SK-MEL-5 (cell line): Measurements from ENCODE around the genes OR1L8, OR1L4 and RABGAP1.

RAMPAGE:
- cytosol, long total RNA: no peak
- long total RNA: no peak
- nucleus, long total RNA: no peak
Observed at GRCh38 chr9:121743998-121745042, 92.9 kb downstream of the DAB2IP start.

DNA sequence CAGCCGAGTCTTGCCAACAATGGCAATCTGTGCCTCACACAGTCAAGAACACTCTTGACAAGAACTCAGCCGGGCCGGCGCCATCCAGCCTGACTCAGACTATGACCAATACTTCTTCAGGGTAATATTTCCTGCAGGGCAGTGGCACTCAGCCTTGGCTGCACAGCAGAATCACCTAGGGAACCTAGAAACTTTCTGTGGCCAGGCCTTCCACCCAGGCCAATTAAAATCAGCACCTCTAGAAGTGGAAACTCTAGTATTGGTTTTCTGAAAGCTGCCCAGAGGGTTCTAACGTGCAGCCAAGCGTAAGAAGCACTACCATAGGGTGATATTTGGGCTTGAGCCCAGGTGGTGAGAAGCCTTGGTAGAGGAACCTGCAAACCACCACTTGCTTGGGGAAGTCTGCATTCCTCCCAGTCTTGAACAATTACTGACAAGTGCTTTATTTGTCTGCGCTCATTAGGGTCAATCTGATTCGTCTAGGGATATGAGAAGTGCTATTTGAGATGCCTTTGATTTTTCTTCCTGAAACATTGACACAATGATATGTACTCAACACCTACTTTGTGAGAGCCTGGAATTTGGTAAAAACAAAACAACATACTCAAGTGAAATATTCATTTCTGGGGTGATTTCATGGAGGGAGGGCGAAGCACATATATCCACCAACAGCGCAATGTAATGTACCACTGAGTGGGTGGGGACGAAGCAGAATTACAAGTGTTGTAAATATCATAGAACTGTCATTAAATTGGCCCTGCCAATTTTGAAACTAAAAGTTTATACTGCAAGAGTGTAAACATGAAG lies 120.4 kb downstream of the TTLL11 start:
RAMPAGE:
- cytosol, long total RNA: no peak
- long total RNA: no peak
- nucleus, long total RNA: no peak

RAMPAGE:
- cytosol, long total RNA: no peak
- long total RNA: no peak
- nucleus, long total RNA: no peak
Observed at GRCh38 chr9:121989165-121989837, 103.8 kb downstream of the TTLL11 start.

DNA sequence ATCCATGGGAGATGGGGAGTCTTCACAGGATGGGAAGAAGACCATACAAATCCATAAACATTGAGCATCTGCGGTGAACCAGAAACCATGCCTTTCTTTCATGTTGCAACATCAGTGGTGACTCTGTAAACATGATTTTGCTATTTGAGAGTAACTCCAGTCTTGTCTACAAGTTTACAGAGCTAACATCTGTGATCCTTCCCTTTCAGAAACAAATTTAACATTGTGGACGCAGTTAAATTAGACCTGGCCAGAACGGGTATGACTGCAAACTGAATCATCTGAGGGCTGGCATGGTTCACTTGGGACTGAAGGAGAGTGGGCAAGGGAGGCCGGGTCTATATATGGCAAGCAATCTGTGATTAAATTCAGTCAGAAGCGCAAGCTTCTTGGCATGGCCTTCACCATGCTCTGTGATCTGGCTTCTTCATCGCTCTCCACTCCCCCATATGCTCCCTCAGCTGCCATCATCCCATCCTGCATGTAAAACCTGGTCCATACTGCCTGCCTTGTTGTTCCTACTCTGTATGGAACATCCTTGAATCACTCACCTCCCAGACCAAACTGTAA lies 5.3 kb downstream of the TTLL11 start:
RAMPAGE:
- cytosol, long total RNA: no peak
- long total RNA: no peak
- nucleus, long total RNA: no peak

DNA sequence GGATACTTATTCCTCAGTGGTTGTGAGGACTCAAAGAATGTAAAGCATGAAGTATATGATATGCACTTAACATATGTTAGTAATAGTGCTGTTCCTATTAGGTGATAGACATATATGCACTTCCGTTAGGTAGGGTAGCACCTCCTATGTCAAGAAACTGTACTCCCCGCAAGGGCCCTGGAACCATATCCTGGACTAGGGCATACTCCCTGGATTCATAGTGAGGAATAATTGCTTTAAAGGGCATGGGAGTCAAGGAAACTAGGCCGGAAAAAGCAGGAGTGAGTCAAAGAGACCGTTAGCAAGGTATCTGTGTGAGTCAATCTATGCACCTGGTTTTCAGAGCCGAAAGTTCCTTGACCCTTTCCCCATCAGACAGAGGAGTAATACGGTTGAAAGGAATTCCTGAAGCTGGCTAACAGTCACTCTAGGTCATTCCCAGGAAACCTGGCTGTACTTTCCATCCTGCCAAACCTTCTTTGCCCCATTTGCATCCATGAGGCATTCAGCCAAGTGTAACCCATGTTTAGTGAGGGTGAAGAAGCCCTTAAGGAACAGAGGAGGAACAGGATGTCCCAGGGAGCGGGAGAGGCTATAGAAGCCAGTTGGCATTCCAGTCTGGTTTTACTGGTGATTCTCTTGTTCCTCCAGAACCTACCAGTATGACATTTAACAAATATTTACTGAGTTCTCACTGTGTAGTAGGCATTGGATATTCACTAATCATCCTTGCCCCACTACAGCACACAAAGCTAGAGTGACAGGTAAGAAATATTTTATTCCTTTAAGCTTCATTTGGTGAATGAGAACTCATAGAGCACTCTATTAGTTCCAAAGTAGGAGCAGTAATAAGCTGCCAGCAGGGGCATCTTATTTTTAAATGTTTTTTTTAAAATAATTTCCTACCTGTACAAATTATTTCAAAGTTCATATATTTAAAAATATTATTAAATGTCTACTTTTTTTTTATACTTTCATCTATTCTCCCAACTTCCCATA lies 16.1 kb downstream of the RBM18 start:
RAMPAGE:
- cytosol, long total RNA: no peak
- long total RNA: no peak
- nucleus, long total RNA: no peak

RAMPAGE:
- cytosol, long total RNA: no peak
- long total RNA: no peak
- nucleus, long total RNA: no peak
Observed at GRCh38 chr9:122306914-122307231, 42.2 kb downstream of the MRRF start.

GRCh38 chr9:122389765-122390469 lies 19.1 kb downstream of the PTGS1 start:
RAMPAGE:
- cytosol, long total RNA: no peak
- long total RNA: no peak
- nucleus, long total RNA: no peak

DNA sequence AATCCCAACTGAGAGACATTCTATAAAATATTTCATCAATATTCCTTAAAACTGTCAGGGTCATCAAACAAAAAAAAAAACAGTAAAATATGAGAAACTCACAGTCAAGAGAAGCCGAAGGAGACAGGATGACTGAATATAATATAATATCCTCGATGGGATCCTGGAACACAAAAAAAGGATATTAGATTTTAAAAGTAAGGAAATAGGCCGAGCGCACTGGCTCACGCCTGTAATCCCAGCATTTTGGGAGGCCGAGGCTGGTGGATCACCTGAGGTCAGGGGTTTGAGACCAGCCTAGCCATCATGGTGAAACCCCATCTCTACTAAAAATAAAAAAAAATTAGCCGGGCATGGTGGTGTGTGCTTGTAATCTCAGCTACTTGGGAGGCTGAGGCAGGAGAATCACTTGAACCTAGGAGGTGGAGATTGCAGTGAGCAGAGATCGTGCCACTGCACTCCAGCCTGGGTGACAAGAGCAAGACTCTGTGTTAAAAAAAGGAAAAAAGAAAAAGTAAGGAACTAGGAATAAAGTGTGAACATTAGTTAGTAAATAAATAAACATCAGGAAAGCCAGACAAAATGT lies at the start of gene OR1L8:
TSS of gene OR1L8 (minus strand) at position 166 of the 586 bp plus-strand sequence.
RAMPAGE:
- cytosol, long total RNA: no peak
- long total RNA: no peak
- nucleus, long total RNA: no peak

GRCh38 chr9:122723676-122724100 lies at the start of gene OR1L4:
Gene OR1L4 (plus strand): TSS chr9:122723990.
RAMPAGE:
- cytosol, long total RNA: no peak
- long total RNA: no peak
- nucleus, long total RNA: no peak

RAMPAGE:
- cytosol, long total RNA: no peak
- long total RNA: no peak
- nucleus, long total RNA: no peak
Observed at GRCh38 chr9:122903396-122903694, 1.8 kb downstream of the RC3H2 start.

RAMPAGE:
- cytosol, long total RNA: no peak
- long total RNA: no peak
- nucleus, long total RNA: no peak
Observed at GRCh38 chr9:122910920-122911436, 2.1 kb downstream of the ZBTB6 start.

DNA sequence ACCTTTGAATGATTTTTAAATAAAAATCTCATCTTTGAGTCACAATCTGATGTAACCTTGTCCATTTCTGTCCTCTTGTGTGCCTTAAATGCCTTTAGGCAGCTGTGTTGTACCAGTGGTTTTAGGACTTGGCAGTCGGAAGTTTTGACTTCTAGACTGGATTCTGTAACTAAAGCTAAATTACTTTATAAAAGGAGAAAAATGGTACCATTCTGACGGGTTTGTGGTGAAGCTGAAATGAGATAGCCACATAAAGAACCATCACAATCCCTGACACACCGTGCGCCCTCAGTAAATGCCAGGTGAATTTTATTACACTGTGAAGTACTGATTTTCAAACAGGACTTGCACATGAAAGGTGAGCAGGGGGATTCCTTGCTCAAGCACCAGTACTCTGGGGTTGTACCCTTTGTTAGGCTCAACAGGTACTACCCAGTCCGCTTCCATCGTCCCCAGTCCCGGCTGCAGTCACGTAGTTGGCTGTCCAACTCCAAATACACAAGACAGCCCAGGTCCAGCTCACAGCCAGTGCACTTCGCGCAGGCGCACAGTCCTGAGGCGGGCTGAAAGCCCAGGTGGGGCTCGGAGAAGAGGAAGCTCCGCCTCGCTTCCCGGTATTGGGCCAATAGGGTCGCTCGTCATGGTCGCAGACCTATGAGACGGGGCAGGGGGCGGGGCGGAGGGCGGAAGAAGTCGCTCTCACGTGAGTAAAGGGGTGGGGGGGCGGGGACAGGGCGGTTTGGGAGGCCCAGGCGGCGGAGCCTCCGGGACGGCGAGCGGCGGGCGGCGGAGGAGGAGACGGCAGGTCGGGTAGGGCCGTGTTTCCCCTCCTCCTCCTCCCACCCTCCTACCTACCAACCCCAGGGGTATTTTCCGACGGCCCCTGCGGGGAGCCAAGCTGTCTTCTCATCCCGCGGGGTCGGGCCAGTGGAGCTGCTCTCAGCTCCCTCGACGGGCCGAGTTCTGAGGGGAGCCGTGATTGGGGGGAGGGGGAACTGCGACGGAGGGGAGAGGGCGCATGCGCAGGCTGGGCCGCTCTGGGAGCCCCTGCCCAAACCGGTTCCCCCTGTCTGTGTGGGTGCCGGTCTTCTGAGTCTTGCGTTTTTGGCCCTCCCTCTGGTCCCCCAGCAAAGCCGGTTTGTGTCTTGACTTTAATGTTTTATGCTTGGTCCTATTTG lies at the start of gene RABGAP1:
TSS of gene RABGAP1 (plus strand) at position 737 of the 1,178 bp plus-strand sequence.
RAMPAGE:
- cytosol, long total RNA: start-site peak on the plus strand centred at position 746 of the sequence, 67 bp wide, 77 and 73 reads in 2 replicates
- long total RNA: start-site peak on the plus strand centred at position 740 of the sequence, 37 bp wide, 81 and 40 reads in 2 replicates
- nucleus, long total RNA: no peak

DNA sequence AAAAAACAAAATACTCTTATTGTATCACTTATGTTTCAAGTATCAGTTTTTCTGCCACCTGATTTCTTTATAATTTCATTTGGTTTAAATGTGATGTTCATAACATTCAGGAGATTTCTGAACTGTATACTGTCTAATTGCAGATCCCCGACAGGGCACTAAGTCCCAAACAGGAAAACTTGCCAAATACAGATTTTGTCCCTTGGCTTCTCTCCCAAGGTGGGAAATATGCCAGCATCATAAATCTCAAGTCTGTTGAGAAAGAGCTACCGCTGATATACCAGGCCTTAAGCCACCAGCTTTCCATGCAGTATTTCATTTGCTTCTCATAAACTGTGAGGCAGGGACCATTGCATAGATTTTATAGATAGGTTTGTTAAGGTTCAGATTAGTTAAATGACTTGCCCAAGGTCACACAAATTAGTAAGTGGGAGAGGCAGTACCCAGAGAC lies 16.1 kb downstream of the GPR21 start:
RAMPAGE:
- cytosol, long total RNA: no peak
- long total RNA: no peak
- nucleus, long total RNA: no peak

DNA sequence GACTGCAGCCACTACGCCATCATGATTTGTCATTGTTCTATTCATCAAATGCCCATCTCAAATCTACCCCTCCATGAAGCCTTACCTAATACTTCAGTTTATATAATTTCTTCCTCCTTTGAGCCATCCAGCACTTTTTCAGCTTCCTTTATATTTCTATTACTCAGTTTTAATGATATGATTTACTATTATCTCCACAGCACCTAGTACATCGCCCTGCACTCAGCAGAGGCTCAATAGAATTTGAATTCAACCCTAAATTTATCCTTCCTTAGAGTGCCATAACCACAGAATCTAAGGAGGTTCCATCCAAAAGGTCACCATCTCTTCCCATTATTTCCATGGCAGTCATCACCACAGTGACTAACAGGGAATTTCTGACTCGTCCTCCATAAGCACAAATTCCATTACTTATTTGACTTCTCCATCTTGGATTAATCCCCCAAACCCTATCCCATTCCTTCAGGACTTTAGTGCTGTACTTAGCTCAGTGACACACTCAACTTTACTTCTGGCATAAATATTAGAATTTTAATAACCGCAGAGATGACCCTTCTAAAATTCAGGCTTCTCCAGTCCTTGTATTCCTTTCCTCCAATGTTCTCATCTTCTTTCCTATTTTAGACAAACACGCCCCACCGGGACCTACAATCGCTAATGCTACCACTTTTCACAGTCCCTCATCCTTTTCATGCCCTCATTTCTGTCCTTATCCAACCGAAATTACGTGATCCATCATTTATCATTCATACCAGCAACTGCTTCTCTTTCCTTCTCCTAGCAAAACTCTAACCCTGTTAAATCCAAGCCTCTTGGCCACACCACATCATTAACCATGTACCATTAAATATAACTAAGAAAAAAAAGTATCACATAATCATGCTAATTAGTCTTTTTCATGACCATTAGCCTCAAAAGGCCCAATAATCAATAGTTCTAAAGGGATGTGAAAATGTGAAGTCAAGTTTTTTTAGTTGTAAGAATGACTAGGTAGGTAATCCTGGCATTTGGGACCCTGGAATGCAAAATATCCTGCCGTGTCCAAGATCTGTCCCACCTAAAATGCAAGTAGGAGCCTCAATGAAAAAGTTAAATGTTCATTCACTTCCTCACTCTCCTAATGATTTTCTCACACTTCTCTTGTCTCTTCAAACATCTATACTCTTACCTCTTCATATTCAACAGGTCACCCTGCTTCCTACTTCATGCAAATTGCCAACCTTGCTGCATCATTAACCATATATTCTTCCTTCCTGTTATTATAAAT lies 74.9 kb downstream of the STRBP start:
RAMPAGE:
- cytosol, long total RNA: no peak
- long total RNA: no peak
- nucleus, long total RNA: no peak

RAMPAGE:
- cytosol, long total RNA: no peak
- long total RNA: no peak
- nucleus, long total RNA: no peak
Observed at GRCh38 chr9:123299483-123300257, 31.3 kb upstream of the STRBP start.

DNA sequence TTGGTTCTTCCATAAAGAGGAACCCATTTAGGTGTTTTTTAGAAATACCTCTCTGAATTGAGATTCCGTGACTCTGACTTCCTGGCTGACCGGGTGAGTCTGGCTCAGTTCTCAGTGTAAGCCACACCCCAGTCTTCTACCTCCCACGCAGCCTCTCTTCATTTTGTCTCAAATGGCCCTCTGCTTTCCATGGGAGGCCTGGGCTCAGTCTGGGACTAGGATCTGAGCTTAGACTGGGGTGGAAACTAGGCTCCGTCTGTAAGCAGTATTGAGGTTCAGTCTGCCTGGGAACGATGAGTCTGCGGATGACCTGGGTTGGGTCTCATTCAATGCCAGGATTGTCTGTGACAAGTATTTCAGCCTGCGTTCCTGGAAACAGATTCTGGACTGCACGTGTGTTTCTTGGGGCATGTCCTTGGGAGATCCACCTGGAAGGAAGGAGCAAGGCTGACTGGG lies 12.5 kb upstream of the CRB2 start:
RAMPAGE:
- cytosol, long total RNA: no peak
- long total RNA: no peak
- nucleus, long total RNA: no peak

DNA sequence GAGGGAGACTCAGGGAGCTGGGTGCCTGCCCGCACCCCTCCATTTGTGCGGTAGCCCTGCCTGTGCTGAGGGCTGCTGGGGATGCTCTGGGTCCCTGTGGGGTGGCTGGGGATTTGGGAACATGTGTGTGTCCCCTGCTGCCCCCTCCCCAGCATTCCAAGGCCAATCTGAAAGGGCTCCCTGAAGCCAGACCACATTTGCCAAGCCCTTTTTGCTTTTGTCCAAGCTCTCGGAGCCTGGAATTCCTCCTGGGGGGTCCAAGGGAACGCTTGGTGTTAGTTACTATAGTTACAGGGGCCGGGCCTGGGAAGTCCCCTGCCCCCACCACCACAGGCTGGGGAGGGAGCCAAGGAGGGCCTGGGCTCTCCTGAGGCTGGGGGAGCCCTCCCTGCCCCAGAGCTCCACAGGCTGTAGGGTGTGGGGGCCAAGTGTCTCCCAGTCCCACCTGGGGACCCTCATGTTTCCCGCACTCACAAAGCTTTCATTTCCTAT lies 1.0 kb downstream of the CRB2 start:
RAMPAGE:
- cytosol, long total RNA: no peak
- long total RNA: no peak
- nucleus, long total RNA: no peak

RAMPAGE:
- cytosol, long total RNA: no peak
- long total RNA: no peak
- nucleus, long total RNA: no peak
Observed at GRCh38 chr9:123377260-123377738, 21.3 kb downstream of the CRB2 start.

DNA sequence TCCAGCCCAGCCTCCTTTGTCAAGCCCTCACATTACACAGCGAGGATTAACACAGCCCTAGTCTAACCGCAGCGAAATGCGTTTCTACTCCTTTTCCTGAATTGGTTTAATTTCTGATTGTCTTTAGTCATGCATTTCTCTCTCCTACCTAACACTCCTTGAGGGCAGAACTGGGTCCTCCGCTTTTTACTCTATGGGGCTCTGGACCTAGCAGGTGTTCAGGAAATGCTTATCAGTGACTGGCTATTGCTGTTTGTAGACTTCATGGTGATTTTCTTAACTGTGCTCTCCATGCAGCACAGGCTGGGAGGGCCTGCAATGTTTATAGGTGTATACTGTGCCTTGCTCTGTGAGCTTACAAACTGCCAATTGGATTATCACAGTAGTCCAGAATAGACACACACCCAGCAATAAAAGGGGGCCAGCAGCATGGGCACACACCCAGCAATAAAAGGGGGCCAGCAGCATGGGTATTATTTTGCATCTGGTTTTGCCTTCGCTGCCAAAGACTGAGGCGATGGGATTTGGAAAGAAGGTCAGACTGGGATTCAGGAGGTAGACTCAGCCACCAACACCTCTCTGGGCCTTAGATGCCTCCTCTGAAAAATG lies 99.9 kb downstream of the CRB2 start:
RAMPAGE:
- cytosol, long total RNA: no peak
- long total RNA: no peak
- nucleus, long total RNA: no peak

GRCh38 chr9:123528720-123529234 lies 172.8 kb downstream of the CRB2 start:
RAMPAGE:
- cytosol, long total RNA: no peak
- long total RNA: no peak
- nucleus, long total RNA: no peak